ENCODE measurements around the genes EIF3M and NAT10.

- PRO-cap = no peak
Observed at GRCh38 chr11:32120976-32121343, 30.1 kb downstream of the RCN1 start.

GRCh38 chr11:32386779-32387206 is 48.5 kb downstream of the WT1 start:
- PRO-cap = no peak

- PRO-cap = no peak
Observed at GRCh38 chr11:32411868-32412723, 23.2 kb downstream of the WT1 start.

- PRO-cap = bidirectional peak, plus-strand start at chr11:32583835, minus-strand start at chr11:32583702
Observed at GRCh38 chr11:32583366-32583968, at the start of gene EIF3M. Gene EIF3M, plus strand, starts transcription at chr11:32583831.

- PRO-cap = no peak
Observed at GRCh38 chr11:32830213-32830922, 641 bp downstream of the PRRG4 start.

- PRO-cap = no peak
Observed at GRCh38 chr11:33694822-33695606, 5.6 kb downstream of the C11orf91 start.

GRCh38 chr11:33709915-33710501 is 9.4 kb upstream of the C11orf91 start:
- PRO-cap = no peak

DNA sequence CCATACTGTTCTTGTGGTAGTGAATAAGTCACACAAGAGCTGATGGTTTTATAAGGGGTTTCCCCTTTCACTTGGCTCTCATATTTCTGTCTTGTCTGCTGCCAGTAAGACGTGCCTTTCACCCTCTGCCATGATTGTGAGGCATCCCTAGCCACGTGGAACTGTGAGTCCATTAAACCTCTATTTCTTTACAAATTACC is 4.4 kb downstream of the CD59 start:
- PRO-cap = no peak

GRCh38 chr11:33770159-33770686 is 4.1 kb downstream of the FBXO3 start:
- PRO-cap = no peak

DNA sequence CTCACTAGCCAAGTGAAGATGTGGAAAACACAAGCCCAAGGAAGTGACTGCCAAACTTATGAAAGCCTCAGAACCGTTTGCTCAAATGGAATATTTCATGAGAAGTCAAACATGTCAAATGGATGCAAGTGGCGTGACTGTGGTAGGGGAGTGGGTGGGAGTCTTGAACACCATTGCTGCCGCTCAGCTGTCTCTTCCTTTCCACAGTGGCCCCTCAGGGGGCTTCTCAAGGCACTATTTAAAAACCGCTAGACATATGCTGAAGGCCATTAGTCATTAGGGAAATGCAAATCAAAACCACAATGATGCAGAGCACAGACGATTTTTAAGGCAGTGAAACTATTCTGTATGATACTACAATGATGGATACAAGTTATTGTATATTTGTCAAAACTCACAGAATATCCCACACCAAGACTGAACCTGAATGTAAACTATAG is 29.3 kb upstream of the LMO2 start:
- PRO-cap = no peak

- PRO-cap = no peak
Observed at GRCh38 chr11:33997555-33997983, 54.0 kb upstream of the CAPRIN1 start.

DNA sequence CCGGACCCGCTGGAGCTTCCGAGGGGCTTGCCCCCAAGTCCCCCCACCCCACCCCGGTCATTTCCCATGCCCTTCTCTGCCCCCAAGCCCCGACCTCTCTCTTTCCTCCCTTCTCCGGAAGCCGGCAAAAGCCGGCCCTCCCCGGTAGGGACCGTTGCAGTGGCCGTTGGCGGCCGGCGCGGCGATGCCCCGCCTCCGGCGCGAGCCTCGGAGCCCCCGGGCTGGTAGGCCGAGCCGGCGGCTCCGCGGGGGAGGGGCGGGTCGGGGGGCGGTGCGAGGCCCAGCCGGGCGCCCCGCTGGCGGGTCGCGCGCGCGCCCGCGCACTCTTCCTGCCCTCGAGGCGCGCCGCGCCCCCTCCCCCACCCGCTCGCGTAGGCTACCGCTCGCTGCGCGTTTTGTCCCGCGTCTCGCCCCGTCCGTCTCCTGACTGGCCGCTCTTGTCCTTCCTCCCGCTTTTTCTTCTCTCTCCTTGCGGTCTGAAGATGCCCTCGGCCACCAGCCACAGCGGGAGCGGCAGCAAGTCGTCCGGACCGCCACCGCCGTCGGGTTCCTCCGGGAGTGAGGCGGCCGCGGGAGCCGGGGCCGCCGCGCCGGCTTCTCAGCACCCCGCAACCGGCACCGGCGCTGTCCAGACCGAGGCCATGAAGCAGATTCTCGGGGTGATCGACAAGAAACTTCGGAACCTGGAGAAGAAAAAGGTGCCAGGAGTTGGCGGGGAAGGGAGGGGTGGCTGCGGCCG is 577 bp downstream of the CAPRIN1 start:
- PRO-cap = bidirectional peak, plus-strand start at position 72 of the sequence, minus-strand start at position 140 of the sequence; bidirectional peak, plus-strand start at position 362 of the sequence, minus-strand start at position 223 of the sequence

GRCh38 chr11:34104839-34105791 is at the start of gene NAT10:
Gene NAT10, plus strand, starts transcription at chr11:34105629.
- PRO-cap = bidirectional peak, plus-strand start at chr11:34105168, minus-strand start at chr11:34105046; bidirectional peak, plus-strand start at chr11:34105629, minus-strand start at chr11:34105491

GRCh38 chr11:34186136-34186939 is 80.9 kb downstream of the NAT10 start:
- PRO-cap = no peak

GRCh38 chr11:34250659-34251515 is 106.9 kb downstream of the ABTB2 start:
- PRO-cap = no peak

GRCh38 chr11:34300609-34301545 is 56.9 kb downstream of the ABTB2 start:
- PRO-cap = no peak

DNA sequence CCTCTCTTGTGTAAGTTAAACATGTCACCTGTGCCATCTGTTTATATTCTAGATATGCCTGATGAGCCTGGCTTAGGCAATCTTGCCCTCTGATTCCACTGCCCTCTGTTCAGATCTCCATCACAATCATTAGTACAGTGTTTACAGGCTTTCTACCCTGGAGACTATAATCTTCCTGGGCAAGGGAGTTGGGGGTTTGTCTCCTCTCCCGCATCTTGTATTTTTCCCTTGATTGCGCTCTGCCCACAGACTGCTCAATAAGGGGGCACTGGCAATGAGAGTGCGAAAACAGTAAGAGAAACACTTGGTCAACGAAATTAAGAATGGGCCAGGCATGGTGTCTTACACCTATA is 40.7 kb downstream of the ABTB2 start:
- PRO-cap = no peak

GRCh38 chr11:34329221-34329786 is 28.5 kb downstream of the ABTB2 start:
- PRO-cap = no peak

GRCh38 chr11:34570440-34570826 is 50.5 kb upstream of the EHF start:
- PRO-cap = no peak

- PRO-cap = no peak
Observed at GRCh38 chr11:34601332-34601870, 19.5 kb upstream of the EHF start.